Sciatic nerve (tissue), 1 donor: ENCODE data around the gene C15orf62.

DNA sequence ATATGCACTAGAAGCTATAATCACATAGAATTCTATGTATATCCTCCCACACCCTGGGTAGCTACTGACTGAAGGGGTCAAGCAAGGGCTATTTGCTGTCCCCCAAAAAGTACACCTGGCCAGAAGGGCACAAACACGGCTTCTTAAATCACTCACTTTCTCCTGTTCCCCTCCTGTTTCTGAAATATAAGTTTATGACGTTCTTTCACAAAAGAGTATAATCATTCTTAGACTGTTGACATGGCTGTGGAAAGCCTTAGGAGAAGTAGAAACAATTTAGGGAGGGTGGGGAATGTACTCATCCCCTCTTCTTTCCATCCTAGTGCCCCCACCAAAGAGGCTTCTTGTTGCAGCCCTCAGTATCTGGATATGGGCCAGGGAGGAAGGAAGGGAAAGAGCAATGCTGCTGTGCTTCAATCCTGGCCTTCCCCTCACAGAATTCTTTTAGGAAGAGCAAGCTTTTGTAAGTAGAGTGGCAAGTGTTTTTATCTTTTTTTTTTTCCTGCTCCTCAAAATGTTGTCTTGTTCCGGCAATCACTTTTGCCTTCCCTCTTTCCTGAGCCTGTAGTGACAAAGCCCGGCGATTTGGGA is 1.6 kb downstream of the INAFM2 start:
- PRO-cap, result no peak

- PRO-cap, result no peak
Measured at GRCh38 chr15:40357585-40357978, 437 bp upstream of the DISP2 start.

- PRO-cap, result no peak
Measured at GRCh38 chr15:40420712-40421169, 15.1 kb downstream of the IVD start.

DNA sequence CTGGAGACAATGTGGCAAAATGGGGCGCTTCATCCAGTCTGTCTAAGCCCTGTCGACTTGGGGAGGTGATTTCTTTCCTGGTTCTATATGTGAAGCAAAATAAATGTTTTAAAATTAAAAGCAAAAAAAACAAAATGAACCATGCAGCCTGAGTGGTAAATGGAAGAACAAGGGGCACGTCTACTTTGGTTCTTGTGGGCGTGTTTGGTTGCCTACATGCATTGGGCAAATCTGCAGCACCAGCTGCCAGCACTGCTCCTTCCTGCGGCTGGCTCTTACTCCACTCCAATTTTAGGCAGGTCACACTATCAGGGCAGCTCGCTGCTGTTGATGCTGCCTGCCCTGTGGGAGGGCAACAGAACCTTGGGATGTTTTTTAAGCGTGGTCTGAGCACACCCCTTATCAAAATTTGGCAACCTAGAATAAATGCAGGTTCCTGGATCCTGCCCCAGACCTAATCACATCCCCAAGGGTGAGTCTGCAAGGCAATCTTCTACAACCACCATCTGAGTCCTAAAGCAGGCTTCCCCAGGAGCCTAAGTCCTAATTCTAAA is 15.7 kb downstream of the IVD start:
- PRO-cap, result no peak

- PRO-cap, result no peak
Measured at GRCh38 chr15:40464409-40464962, 6.3 kb upstream of the CHST14 start.

DNA sequence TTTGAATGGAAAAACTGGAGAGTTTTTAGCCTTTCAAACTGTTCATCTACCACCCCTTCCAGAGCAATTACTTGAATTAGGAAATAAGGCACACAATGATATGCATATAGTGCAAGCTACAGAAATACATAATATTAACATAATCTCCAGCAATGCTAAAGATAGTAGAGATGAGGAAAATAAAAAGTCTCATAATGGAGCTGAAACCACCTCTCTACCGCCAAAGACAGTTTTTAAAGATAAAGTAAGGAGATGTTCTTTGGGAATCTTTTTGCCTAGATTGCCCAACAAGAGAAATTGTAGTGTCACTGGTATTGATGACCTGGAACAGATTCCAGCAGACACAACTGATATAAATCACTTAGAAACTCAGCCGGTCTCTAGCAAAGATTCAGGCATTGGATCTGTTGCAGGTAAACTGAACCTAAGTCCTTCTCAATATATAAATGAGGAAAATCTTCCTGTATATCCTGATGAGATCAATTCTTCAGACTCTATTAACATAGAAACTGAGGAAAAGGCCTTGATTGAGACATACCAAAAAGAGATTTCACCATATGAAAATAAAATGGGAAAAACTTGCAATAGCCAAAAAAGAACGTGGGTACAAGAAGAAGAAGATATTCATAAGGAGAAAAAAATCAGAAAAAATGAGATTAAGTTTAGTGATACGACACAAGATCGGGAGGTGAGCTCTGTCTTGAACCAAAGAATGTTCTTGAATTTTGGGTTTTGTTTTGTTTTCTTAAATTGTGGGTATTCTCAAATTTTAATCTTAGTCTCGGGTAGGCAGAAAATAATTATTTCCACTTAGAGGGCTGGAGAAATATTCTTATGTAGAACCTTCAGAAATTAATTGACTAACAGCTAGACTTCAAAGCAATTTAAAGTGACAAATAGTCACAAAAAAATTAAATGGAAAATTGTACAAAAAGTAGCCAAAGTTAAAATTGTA is 31.2 kb downstream of the KNL1 start:
- PRO-cap, result no peak

DNA sequence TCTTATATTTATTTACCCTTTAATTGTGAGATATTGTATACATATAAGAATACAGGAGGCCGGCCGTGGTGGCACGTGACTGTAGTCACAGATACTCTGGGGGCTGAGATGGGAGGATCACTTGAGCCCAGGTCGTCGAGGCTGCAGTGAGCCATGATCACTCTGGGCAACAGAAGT is 772 bp upstream of the RMDN3 start:
- PRO-cap, result no peak

GRCh38 chr15:40769800-40770925 is at the start of gene C15orf62:
TSS of gene C15orf62 (plus strand) at chr15:40769980.
- PRO-cap, result unidirectional peak, plus-strand start at chr15:40769996; unidirectional peak, minus-strand start at chr15:40770180; unidirectional peak, minus-strand start at chr15:40770224

DNA sequence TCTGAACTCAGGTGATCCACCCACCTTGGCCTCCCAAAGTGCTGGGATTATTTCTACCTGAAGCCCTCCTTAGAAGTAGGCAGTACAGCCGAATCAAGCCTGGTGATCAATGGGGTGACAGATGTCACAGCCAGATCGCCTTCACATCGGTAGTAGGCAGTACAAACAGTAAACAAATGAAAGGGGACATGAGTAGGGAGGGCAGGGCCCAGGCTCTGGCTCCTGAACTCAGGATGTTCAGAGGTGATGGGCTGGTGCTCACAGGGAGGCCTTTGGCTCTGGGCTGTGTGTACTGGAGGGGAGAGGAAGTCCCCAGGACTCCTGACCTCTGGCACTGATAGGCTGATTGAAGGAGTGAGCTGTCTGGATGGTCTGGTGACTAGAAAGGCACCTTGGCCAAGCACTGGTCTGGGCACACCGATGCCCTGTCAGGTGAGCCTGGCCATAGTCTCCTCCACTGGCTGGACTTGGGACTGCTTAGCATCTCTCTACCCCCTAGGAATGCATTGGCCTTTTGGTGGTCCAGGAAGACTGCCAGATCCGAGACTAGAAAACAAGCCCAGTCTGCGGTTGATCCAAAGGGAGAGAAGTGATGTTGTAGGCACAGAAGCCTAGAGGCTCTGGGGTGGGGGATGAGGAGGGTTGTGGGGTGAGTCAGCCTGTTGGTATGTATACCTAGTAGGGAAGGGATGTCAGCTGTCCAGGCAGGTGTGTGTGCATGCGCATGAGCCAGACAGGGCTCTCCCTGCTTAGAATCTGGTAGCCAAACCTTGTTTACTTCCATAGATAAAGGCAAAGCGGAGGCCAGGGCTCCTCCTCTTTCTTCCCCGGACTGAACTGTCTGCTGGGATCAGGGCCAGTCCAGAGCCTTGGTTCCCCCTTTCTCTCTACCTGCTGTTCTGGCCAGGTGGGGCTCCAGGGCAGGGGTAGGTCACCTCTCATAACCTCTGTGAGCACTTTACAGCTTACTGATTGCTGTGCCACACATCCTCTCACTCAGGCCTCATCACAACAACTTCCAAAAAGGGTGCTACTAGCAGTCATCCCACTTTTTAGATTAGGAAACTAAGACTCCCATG is 1.9 kb downstream of the SPINT1 start:
- PRO-cap, result bidirectional peak, plus-strand start at position 817 of the sequence, minus-strand start at position 591 of the sequence

DNA sequence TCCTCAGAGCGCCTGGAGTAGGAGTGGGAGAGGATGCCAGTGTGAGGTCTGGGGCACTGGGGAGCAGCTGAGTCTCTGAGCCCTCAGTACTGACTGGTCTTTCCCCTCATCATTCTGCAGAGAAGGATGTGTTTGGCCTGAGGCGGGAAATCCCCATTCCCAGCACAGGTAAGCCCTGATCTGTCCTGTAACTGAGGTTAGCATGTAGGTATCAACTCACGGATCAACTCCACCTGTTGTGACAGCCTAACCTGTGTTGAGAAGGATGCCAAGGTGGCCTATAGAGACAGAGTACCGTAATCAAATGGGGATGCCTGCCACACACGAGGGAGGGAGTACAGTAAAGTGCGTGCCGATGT is 12.3 kb downstream of the SPINT1 start:
- PRO-cap, result no peak

DNA sequence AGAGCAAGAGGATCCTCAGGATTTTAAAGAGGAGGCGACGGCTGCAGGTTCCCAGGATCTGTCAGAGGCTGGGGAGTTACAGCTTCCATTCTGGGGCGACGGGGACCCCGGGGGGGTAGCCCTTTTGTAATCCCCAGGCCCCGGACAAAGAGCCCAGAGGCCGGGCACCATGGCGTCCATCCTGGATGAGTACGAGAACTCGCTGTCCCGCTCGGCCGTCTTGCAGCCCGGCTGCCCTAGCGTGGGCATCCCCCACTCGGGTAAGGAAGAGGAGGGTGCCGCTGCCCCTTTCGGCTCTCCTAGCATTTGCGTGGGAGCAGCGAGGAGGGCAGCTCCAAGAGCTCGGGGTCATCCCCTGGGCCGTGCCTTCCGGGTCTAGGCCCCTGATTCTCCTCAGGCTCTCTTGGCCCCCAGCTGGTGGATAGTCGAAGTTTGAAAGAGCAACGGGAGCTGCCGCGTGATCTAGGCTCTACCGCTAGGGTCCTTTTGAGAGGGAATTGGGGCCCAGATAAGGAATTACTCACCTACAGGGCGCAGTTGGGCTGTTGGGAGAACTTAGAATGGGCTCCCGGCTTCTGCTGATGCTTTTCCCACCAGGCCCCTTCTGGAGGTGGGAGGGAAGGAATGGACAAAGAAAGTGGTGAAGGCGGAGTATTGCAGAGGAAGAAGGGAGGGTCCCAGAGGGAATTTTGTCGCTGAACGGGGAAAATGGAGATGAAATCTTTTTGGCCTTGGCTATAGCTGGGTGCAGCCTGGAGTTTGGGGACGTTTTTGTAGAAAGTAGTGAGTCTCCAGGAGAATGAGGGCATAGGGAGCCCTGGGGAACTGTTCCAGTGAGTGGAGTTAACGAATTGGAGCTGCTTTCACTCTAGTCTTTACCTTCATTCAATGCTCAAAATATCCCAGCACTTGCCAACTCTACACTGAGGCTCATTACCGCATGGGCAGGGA is 625 bp downstream of the VPS18 start:
- PRO-cap, result bidirectional peak, plus-strand start at position 424 of the sequence, minus-strand start at position 405 of the sequence

GRCh38 chr15:40906278-40906949 is 12.2 kb downstream of the VPS18 start:
- PRO-cap, result bidirectional peak, plus-strand start at chr15:40906400, minus-strand start at chr15:40906061; bidirectional peak, plus-strand start at chr15:40906679, minus-strand start at chr15:40906649

GRCh38 chr15:40910071-40910464 is 15.8 kb downstream of the VPS18 start:
- PRO-cap, result unidirectional peak, minus-strand start at chr15:40910255

DNA sequence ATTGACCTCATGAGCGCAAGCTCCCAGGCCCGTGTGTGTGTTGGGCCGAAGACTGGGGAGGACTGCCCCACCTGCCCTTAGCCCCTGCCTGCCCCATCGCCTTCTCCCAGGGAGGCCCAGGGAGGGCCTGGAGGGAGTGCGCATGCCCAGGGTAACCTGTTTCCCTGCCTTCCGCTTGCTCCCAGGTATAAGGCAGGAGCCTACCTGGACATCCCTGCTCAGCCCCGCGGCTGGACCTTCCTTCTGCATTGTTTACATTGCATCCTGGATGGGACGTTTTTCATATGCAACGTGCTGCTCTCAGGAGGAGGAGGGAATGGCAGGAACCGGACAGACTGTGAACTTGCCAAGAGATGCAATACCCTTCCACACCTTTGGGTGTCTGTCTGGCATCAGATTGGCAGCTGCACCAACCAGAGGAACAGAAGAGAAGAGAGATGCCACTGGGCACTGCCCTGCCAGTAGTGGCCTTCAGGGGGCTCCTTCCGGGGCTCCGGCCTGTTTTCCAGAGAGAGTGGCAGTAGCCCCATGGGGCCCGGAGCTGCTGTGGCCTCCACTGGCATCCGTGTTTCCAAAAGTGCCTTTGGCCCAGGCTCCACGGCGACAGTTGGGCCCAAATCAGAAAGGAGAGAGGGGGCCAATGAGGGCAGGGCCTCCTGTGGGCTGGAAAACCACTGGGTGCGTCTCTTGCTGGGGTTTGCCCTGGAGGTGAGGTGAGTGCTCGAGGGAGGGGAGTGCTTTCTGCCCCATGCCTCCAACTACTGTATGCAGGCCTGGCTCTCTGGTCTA is 8.9 kb downstream of the DLL4 start:
- PRO-cap, result no peak

- PRO-cap, result no peak
Measured at GRCh38 chr15:40956173-40957141, 3.2 kb downstream of the CHAC1 start.

- PRO-cap, result unidirectional peak, plus-strand start at chr15:41259388
Measured at GRCh38 chr15:41258809-41259594, 27.9 kb downstream of the CHP1 start.

DNA sequence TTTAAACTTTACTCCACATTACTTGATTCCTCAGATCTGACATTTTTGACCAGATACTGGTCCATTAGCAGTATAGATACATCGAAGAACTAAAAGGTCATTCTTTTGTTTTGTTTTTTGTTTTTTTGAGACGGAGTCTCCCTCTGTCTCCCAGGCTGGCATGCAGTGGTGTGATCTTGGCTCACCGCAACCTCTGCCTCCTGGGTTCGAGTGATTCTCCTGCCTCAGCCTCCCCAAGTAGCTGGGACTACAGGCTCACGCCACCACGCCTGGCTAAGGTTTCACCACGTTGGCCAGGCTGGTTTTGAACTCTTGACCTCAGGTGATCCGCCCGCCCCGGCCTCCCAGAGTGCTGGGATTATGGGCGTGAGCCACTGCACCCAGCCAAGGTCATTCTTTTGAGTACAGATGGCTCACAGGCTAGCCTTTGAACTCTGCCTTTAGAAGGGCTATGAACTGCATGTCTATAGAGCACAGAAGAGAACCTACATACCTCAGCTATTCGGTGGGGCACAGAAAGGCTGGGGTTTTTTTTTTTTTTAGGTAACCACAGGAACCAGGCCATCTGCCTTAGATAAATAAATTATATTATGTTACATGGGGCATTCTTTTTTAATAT is 28.7 kb downstream of the CHP1 start:
- PRO-cap, result no peak

DNA sequence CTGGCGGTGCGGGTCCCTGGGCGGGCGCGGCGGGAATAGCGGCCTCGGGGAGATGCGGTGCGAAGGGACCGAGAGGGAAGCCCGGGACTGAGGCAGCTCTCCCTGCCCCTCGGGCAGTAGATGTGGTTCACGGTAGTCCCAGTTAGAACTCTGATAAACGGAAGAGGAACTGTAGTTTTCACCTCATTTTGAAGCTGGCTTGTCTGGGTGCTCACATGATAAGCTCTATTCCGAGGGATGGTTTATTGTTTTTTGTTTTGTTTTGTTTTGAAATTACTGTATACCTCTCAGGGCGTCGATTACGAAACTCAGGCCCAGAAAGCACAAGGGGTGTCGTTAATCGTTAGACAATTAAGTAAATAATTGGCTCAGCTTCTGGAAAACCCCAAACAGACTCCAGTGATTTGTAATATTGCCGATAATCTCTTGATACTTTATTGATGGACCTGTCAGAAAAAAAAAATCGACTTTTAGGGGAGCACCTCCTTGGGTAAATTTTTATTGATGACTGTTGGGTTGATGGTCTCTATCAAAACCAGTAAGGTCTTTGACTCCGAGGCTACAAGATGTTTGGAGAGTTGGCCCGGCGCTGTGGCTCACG is 478 bp downstream of the NUSAP1 start:
- PRO-cap, result unidirectional peak, minus-strand start at position 152 of the sequence; bidirectional peak, plus-strand start at position 186 of the sequence, minus-strand start at position 152 of the sequence

DNA sequence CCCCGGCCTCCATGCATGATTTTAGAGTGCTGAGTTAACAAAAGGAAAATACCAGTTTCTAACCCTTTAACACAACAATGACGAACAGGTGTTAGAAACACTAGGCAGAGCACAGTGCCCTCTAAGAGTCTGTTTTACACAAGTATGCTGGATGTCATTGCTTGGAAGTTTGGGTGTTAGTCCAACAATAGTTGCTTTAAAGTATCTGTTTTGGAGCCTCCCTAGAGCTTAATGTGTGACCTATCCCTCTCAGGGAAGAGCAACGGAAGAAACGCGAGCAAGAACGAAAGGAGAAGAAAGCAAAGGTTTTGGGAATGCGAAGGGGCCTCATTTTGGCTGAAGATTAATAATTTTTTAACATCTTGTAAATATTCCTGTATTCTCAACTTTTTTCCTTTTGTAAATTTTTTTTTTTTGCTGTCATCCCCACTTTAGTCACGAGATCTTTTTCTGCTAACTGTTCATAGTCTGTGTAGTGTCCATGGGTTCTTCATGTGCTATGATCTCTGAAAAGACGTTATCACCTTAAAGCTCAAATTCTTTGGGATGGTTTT is 22.4 kb downstream of the NDUFAF1 start:
- PRO-cap, result no peak

GRCh38 chr15:41396469-41397076 is 5.7 kb downstream of the NDUFAF1 start:
- PRO-cap, result no peak